K562 (cell line): ENCODE data around the gene PPP2R2B.

- RAMPAGE, long total RNA = no peak
- RRBS = no CpG with 5 or more reads among the region's 20 CpGs
PRO-cap:
- standard = no peak
- CoPRO, capped RNA only, 2 experiments = no peak in any of the 2 experiments
- CoPRO, capped and uncapped RNA, 2 experiments = no peak in any of the 2 experiments
- CoPRO, uncapped RNA only, 2 experiments = no peak in any of the 2 experiments
CAGE:
- cytosol, long polyA plus RNA = no peak
- long polyA plus RNA = no peak
- nucleolus, long total RNA = no peak
- nucleus, long polyA plus RNA = no peak
Observed at GRCh38 chr5:142871032-142872239, 101.3 kb downstream of the ARHGAP26 start.

- RAMPAGE, long total RNA = no peak
- RRBS = no CpG with 5 or more reads among the region's 2 CpGs
PRO-cap:
- standard = no peak
- CoPRO, capped RNA only, 2 experiments = no peak in any of the 2 experiments
- CoPRO, capped and uncapped RNA, 2 experiments = no peak in any of the 2 experiments
- CoPRO, uncapped RNA only, 2 experiments = no peak in any of the 2 experiments
CAGE:
- cytosol, long polyA plus RNA = no peak
- long polyA plus RNA = no peak
- nucleolus, long total RNA = no peak
- nucleus, long polyA plus RNA = no peak
Observed at GRCh38 chr5:142920852-142921202, 150.7 kb downstream of the ARHGAP26 start.

GRCh38 chr5:142925474-142926252 is 155.5 kb downstream of the ARHGAP26 start:
- RAMPAGE, long total RNA = no peak
- RRBS = no CpG with 5 or more reads among the region's 4 CpGs
PRO-cap:
- standard = no peak
- CoPRO, capped RNA only, 2 experiments = no peak in any of the 2 experiments
- CoPRO, capped and uncapped RNA, 2 experiments = no peak in any of the 2 experiments
- CoPRO, uncapped RNA only, 2 experiments = no peak in any of the 2 experiments
CAGE:
- cytosol, long polyA plus RNA = no peak
- long polyA plus RNA = no peak
- nucleolus, long total RNA = no peak
- nucleus, long polyA plus RNA = no peak

DNA sequence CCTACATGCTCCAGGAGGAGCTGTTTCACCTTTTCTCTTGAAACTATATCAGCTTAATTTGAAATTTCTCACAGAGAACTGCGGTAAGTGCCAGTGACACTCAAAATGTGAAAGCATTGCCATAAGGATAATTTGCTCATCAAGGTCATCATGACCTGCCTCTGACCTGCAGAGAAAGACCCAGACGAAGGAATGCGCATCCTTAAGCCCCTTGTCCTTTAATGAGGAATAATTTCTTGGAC is 233.0 kb downstream of the ARHGAP26 start:
- RAMPAGE, long total RNA = no peak
- RRBS = no CpG with 5 or more reads among the region's 3 CpGs
PRO-cap:
- standard = no peak
- CoPRO, capped RNA only, 2 experiments = no peak in any of the 2 experiments
- CoPRO, capped and uncapped RNA, 2 experiments = no peak in any of the 2 experiments
- CoPRO, uncapped RNA only, 2 experiments = no peak in any of the 2 experiments
CAGE:
- cytosol, long polyA plus RNA = no peak
- long polyA plus RNA = no peak
- nucleolus, long total RNA = no peak
- nucleus, long polyA plus RNA = no peak

DNA sequence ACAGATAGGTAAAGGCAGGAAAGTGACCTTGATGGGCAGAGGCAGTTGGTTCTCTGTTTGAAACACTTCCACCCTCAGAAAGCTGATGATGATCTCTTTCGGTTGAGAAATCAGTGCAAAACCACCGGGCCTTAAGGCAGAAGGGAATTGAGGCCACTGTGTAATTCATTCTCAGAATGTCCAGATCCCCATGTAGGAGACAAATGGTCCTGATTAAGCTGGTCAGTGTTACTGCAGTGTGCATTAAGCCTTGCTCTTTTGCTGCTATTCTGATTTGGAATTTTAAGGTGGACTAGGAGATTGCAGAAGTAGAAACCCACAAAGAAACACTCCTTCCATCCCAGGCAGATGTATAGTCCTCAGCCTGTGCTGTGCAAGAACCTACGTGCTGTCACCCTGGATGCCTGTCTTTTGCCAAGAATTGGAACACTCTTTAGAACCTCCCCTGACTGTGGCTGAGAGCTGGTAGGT is 255.2 kb downstream of the ARHGAP26 start:
- RAMPAGE, long total RNA = no peak
- RRBS = no CpG with 5 or more reads among the region's 3 CpGs
PRO-cap:
- standard = no peak
- CoPRO, capped RNA only, 2 experiments = no peak in any of the 2 experiments
- CoPRO, capped and uncapped RNA, 2 experiments = no peak in any of the 2 experiments
- CoPRO, uncapped RNA only, 2 experiments = no peak in any of the 2 experiments
CAGE:
- cytosol, long polyA plus RNA = no peak
- long polyA plus RNA = no peak
- nucleolus, long total RNA = no peak
- nucleus, long polyA plus RNA = no peak

GRCh38 chr5:143031639-143032425 is 261.7 kb downstream of the ARHGAP26 start:
- RAMPAGE, long total RNA = no peak
- RRBS = no CpG with 5 or more reads among the region's 10 CpGs
PRO-cap:
- standard = no peak
- CoPRO, capped RNA only, 2 experiments = no peak in any of the 2 experiments
- CoPRO, capped and uncapped RNA, 2 experiments = no peak in any of the 2 experiments
- CoPRO, uncapped RNA only, 2 experiments = no peak in any of the 2 experiments
CAGE:
- cytosol, long polyA plus RNA = no peak
- long polyA plus RNA = no peak
- nucleolus, long total RNA = no peak
- nucleus, long polyA plus RNA = no peak

- RAMPAGE, long total RNA = no peak
- RRBS = no CpG with 5 or more reads among the region's 3 CpGs
PRO-cap:
- standard = no peak
- CoPRO, capped RNA only, 2 experiments = no peak in any of the 2 experiments
- CoPRO, capped and uncapped RNA, 2 experiments = no peak in any of the 2 experiments
- CoPRO, uncapped RNA only, 2 experiments = no peak in any of the 2 experiments
CAGE:
- cytosol, long polyA plus RNA = no peak
- long polyA plus RNA = no peak
- nucleolus, long total RNA = no peak
- nucleus, long polyA plus RNA = no peak
Observed at GRCh38 chr5:143057619-143057850, 287.4 kb downstream of the ARHGAP26 start.

- RAMPAGE, long total RNA = no peak
- RRBS = no CpG with 5 or more reads among the region's 5 CpGs
PRO-cap:
- standard = no peak
- CoPRO, capped RNA only, 2 experiments = no peak in any of the 2 experiments
- CoPRO, capped and uncapped RNA, 2 experiments = no peak in any of the 2 experiments
- CoPRO, uncapped RNA only, 2 experiments = no peak in any of the 2 experiments
CAGE:
- cytosol, long polyA plus RNA = no peak
- long polyA plus RNA = no peak
- nucleolus, long total RNA = no peak
- nucleus, long polyA plus RNA = no peak
Observed at GRCh38 chr5:143261670-143262191, 141.8 kb downstream of the NR3C1 start.

DNA sequence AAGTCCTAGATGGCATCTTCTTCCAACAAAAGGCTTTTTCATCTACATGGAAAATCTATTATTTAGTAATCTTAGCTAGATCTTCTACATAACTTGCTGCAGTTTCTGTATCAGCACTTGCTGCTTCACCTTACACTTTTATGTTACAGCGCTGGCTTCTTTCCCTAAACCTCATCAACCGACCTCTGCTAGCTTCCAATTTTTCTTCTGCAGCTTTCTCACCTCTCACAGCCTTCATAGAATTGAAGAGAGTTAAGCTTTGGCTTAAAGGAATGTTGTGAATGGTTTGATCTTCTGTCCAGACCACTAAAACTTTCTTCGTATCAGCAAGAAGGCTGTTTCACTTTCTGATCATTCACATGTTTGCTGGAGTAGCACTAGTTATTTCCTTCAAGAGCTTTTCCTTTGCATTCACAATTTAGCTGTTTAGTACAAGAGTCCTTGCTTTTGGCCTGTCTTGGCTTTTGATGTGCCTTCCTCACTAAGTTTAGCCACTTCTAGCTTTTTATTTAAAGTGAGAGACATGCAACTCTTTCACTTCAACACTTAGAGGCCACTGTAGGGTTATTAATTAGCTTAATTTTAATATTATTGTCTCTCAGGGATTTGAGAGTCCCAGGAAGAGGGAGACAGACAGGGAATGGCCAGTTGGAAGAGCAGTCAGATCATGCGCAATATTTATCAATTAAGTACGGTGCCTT is 49.4 kb downstream of the NR3C1 start:
- RAMPAGE, long total RNA = no peak
- RRBS = no CpG with 5 or more reads among the region's 5 CpGs
PRO-cap:
- standard = no peak
- CoPRO, capped RNA only, 2 experiments = no peak in any of the 2 experiments
- CoPRO, capped and uncapped RNA, 2 experiments = no peak in any of the 2 experiments
- CoPRO, uncapped RNA only, 2 experiments = no peak in any of the 2 experiments
CAGE:
- cytosol, long polyA plus RNA = no peak
- long polyA plus RNA = no peak
- nucleolus, long total RNA = no peak
- nucleus, long polyA plus RNA = no peak

DNA sequence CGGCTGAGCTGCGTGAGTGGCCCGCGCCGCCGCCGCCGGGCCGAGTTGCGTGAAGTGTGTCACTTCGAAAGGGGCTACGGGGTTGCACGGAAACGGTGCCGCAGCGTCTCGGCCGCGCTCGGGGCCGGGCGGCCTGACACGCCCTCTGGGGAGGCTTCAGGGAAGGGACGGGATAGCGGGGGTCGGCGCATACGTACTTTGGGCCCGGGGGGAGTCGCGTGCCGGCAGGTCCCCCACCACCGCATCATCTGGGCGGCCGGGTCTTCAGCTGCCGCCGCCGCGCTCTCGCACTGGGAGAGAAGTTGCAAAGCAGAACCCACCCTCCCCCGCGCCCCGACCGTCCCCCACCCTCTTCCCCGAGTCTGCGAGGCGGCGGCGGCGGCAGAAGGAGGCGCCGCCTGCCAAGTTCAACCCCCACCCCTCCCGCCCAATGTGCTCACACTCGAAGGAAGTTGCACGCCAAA is 725 bp upstream of the NR3C1 start:
- RAMPAGE, long total RNA = start-site peak on the minus strand centred at position 313 of the sequence, 68 bp wide, 30 and 24 reads in 2 replicates
- RRBS = under 1% methylated on average over 26 of the region's 55 CpGs
PRO-cap:
- standard = bidirectional peak, plus-strand start at position 62 of the sequence, minus-strand start at position 58 of the sequence; bidirectional peak, plus-strand start outside the sequence, minus-strand start at position 292 of the sequence
- CoPRO, capped RNA only, 2 experiments = peak in 2 of 2 experiments; most common plus-strand start position 62 of the sequence (in 2); most common minus-strand start position 58 of the sequence (in 2)
- CoPRO, capped and uncapped RNA, 2 experiments = no peak in any of the 2 experiments
- CoPRO, uncapped RNA only, 2 experiments = no peak in any of the 2 experiments
CAGE:
- cytosol, long polyA plus RNA = start-site peak on the minus strand centred at position 286 of the sequence, 41 bp wide, 41 and 52 reads in 2 replicates
- long polyA plus RNA = start-site peak on the minus strand centred at position 289 of the sequence, 115 bp wide, 63 and 60 reads in 2 replicates
- nucleolus, long total RNA = no peak
- nucleus, long polyA plus RNA = start-site peak on the minus strand centred at position 305 of the sequence, 79 bp wide, 63 and 66 reads in 2 replicates

DNA sequence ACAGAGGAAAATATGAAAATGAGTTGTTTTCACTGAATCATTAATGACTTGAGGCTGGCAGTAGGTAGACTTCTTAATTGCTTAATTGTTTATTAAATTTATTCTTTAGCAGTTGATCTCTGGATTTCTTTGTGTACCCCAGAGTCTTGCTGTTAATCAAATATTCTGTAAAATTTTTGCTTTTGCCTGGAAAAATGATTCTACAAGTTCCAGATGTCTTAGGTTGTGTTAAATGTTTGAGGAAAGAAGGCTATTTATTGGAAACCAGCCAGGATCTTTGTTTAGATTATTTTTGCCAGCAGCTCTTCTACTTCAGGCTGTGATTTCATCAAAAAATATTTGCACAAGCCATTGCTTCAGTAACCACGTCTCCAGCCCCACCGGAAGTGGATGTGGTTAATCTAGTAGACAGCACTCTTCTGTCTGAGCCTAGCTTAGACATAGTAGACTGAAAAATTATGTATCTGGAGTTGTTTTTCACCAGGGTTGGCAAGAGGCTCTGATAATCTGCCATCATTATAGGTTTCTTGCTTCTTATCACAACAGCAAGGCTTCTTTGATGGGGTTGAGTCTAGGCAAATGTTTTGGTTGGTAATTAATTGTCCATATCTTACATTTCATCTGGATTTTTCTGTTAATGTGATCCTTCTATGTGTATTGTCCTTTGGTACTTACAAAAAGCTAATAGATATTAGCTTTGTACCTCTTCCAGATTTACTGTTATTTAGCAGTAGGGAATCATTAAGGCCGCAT is 17.1 kb downstream of the KCTD16 start:
- RAMPAGE, long total RNA = no peak
- RRBS = no CpG with 5 or more reads among the region's 3 CpGs
PRO-cap:
- standard = no peak
- CoPRO, capped RNA only, 2 experiments = no peak in any of the 2 experiments
- CoPRO, capped and uncapped RNA, 2 experiments = no peak in any of the 2 experiments
- CoPRO, uncapped RNA only, 2 experiments = no peak in any of the 2 experiments
CAGE:
- cytosol, long polyA plus RNA = no peak
- long polyA plus RNA = no peak
- nucleolus, long total RNA = no peak
- nucleus, long polyA plus RNA = no peak

DNA sequence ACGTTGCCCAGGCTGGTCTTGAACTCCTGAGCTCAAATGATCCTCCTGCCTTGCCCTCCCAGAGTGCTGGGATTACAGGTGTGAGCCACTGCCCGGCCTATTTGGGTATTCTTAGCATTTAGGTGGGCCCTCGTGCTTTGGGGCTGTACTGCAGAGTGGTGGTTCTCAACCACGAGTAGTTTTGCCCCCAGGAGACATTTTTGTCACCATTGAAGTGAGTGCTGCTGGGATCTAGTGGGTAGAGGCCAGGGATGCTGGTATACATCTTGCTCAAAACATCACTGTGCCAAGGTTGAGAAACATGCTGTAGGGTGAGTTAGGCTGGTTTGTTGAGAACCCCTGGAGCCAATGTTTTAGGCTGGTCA is 24.8 kb downstream of the GPR151 start:
- RAMPAGE, long total RNA = no peak
- RRBS = no CpG with 5 or more reads among the region's 4 CpGs
PRO-cap:
- standard = no peak
- CoPRO, capped RNA only, 2 experiments = no peak in any of the 2 experiments
- CoPRO, capped and uncapped RNA, 2 experiments = no peak in any of the 2 experiments
- CoPRO, uncapped RNA only, 2 experiments = no peak in any of the 2 experiments
CAGE:
- cytosol, long polyA plus RNA = no peak
- long polyA plus RNA = no peak
- nucleolus, long total RNA = no peak
- nucleus, long polyA plus RNA = no peak

GRCh38 chr5:146751640-146752307 is 126.8 kb downstream of the PPP2R2B start:
- RAMPAGE, long total RNA = no peak
- RRBS = no CpG with 5 or more reads among the region's 2 CpGs
PRO-cap:
- standard = no peak
- CoPRO, capped RNA only, 2 experiments = no peak in any of the 2 experiments
- CoPRO, capped and uncapped RNA, 2 experiments = no peak in any of the 2 experiments
- CoPRO, uncapped RNA only, 2 experiments = no peak in any of the 2 experiments
CAGE:
- cytosol, long polyA plus RNA = no peak
- long polyA plus RNA = no peak
- nucleolus, long total RNA = no peak
- nucleus, long polyA plus RNA = no peak

DNA sequence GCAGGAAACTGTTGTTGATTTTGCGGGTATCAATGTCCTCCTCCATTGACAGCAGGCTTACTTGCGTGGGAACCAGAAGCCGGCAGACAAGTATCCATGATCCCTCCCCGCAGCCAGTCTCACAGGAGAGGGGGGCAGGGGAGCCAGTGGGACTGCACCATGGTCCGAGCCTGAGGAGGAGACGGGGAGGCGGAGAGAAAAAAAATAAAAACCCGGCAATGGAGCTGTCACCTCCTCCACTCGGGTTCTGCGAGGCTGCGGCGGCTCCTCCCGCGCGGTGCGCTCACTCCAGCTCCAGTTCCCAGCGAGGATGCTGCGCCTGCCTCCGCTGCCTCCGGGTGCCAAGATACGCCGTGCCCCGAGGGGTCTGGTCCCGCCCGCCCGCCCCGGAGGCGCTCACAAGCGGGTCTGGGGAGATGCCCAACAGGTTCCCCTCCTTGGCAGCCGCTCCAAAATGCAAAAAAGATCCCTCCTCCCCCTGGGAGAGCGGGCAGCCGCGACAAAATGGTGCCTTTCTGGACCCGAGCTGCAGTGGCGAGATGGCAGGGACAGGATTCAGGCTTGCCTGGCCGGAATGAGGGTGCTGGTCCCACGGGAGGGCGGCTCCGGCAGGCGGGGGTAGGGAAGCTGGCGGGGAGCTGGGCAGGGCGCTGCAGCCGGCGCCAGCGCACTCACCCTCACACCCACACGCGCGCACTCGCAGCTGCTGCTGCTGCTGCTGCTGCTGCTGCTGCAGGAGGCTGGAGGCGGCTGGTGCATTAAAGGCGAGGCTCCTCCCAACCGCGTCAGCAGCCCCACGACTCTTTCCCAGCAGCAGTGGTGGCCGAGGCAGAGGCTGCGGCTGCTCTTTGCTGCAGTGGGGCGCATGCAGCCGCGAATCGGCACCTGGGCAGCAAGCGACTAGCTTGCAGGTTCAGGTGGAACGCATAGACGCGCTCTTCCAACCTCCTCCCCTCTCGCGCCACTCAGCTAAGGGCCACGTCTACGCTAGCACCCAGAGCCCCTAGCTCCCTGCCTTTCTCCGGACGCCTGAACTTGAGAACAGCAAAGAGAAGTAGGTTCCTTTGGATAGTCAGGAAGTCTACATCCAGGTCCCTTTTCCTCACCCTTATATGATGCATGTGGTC is at the start of gene PPP2R2B:
Gene PPP2R2B (minus strand): TSS at position 732 of the 1,127 bp plus-strand sequence.
- RAMPAGE, long total RNA = no peak
- RRBS = 8% methylated on average over 9 of the region's 70 CpGs
PRO-cap:
- standard = no peak
- CoPRO, capped RNA only, 2 experiments = no peak in any of the 2 experiments
- CoPRO, capped and uncapped RNA, 2 experiments = no peak in any of the 2 experiments
- CoPRO, uncapped RNA only, 2 experiments = no peak in any of the 2 experiments
CAGE:
- cytosol, long polyA plus RNA = no peak
- long polyA plus RNA = no peak
- nucleolus, long total RNA = no peak
- nucleus, long polyA plus RNA = no peak

DNA sequence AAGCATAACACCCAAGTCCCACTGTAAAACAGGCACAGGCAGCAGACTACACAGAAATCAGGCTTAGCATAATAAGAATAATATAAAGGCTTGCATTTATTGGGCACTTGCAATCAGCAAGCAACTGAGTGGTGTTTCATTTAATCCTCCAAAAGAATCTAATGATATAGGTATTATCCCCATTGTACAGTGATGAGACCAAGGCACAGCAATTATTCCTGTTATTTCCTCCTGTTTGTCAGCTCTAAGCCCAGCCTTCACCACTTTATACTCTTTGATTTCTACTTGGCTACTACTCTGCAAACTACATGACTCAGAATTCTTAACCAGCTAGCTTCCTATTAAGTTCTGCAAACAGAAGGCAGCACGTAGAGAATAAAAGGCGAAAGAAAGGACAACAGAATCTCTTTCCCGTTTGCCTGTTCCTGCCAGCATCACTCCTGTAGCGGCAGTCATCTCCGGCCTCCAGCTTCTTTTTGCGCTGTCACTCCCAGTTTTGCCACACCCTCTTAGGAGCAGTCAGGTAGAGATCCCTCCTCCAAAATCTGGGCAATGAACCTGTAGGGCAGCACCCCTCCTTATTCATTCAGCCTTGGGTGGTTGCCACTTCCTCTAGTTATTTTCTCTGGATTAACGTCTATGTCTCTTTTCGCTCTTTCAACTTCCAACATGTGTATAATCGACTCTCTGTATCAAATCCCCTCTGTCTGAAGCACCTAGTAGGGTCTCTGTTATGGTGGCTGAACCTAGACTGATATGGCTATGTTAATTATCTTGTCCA is 29.9 kb downstream of the DPYSL3 start:
- RAMPAGE, long total RNA = no peak
- RRBS = no CpG with 5 or more reads among the region's 9 CpGs
PRO-cap:
- standard = no peak
- CoPRO, capped RNA only, 2 experiments = no peak in any of the 2 experiments
- CoPRO, capped and uncapped RNA, 2 experiments = no peak in any of the 2 experiments
- CoPRO, uncapped RNA only, 2 experiments = no peak in any of the 2 experiments
CAGE:
- cytosol, long polyA plus RNA = no peak
- long polyA plus RNA = no peak
- nucleolus, long total RNA = no peak
- nucleus, long polyA plus RNA = no peak

- RAMPAGE, long total RNA = no peak
- RRBS = no CpG with 5 or more reads among the region's 4 CpGs
PRO-cap:
- standard = no peak
- CoPRO, capped RNA only, 2 experiments = no peak in any of the 2 experiments
- CoPRO, capped and uncapped RNA, 2 experiments = no peak in any of the 2 experiments
- CoPRO, uncapped RNA only, 2 experiments = no peak in any of the 2 experiments
CAGE:
- cytosol, long polyA plus RNA = no peak
- long polyA plus RNA = no peak
- nucleolus, long total RNA = no peak
- nucleus, long polyA plus RNA = no peak
Observed at GRCh38 chr5:147898854-147899495, 7.4 kb downstream of the C5orf46 start.

DNA sequence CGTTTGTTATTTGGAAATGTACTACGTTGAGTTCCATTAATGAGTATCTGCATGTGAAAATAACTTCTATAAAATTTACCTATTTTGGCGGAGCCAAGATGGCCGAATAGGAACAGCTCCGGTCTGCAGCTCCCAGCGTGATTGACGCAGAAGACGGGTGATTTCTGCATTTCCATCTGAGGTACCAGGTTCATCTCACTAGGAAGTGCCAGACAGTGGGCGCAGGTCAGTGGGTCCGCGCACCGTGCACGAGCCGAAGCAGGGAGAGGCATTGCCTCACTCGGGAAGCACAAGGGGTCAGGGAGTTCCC is 7.9 kb upstream of the MARCOL start:
- RAMPAGE, long total RNA = no peak
- RRBS = no CpG with 5 or more reads among the region's 15 CpGs
PRO-cap:
- standard = unidirectional peak, plus-strand start at position 83 of the sequence
- CoPRO, capped RNA only, 2 experiments = no peak in any of the 2 experiments
- CoPRO, capped and uncapped RNA, 2 experiments = no peak in any of the 2 experiments
- CoPRO, uncapped RNA only, 2 experiments = no peak in any of the 2 experiments
CAGE:
- cytosol, long polyA plus RNA = no peak
- long polyA plus RNA = no peak
- nucleolus, long total RNA = no peak
- nucleus, long polyA plus RNA = no peak

DNA sequence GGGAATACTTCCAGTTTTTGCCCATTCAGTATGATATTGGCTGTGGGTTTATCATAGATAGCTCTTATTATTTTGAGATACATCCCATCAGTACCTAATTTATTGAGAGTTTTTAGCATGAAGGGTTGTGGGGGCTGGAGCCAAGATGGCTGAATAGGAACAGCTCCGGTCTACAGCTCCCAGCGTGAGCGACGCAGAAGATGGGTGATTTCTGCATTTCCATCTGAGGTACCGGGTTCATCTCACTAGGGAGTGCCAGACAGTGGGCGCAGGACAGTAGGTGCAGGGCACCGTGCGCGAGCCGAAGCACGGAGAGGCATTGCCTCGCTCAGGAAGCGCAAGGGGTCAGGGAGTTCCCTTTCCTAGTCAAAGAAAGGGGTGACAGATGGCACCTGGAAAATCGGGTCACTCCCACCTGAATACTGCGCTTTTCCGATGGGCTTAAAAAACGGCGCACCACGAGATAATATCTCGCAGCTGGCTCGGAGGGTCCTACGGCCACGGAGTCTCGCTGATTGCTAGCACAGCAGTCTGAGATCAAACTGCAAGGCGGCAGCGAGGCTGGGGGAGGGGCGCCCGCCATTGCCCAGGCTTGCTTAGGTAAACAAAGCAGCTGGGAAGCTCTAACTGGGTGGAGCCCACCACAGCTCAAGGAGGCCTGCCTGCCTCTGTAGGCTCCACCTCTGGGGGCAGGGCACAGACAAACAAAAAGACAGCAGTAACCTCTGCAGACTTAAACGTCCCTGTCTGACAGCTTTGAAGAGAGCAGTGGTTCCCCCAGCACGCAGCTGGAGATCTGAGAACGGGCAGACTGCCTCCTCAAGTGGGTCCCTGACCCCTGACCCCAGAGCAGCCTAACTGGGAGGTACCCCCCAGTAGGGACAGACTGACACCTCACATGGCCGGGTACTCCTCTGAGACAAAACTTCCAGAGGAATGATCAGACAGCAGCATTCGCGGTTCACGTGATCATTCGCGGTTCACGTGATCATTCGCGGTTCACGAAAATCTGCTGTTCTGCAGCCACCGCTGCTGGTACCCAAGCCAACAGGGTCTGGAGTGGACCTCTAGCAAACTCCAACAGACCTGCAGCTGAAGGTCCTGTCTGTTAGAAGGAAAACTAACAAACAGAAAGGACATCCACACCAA is 8.0 kb downstream of the SPINK7 start:
- RAMPAGE, long total RNA = no peak
- RRBS = no CpG with 5 or more reads among the region's 42 CpGs
PRO-cap:
- standard = no peak
- CoPRO, capped RNA only, 2 experiments = no peak in any of the 2 experiments
- CoPRO, capped and uncapped RNA, 2 experiments = no peak in any of the 2 experiments
- CoPRO, uncapped RNA only, 2 experiments = no peak in any of the 2 experiments
CAGE:
- cytosol, long polyA plus RNA = no peak
- long polyA plus RNA = no peak
- nucleolus, long total RNA = no peak
- nucleus, long polyA plus RNA = no peak